ENCODE data around the genes GALNT16, PLEKHD1, SLC10A1 and ADAM20.

DNA sequence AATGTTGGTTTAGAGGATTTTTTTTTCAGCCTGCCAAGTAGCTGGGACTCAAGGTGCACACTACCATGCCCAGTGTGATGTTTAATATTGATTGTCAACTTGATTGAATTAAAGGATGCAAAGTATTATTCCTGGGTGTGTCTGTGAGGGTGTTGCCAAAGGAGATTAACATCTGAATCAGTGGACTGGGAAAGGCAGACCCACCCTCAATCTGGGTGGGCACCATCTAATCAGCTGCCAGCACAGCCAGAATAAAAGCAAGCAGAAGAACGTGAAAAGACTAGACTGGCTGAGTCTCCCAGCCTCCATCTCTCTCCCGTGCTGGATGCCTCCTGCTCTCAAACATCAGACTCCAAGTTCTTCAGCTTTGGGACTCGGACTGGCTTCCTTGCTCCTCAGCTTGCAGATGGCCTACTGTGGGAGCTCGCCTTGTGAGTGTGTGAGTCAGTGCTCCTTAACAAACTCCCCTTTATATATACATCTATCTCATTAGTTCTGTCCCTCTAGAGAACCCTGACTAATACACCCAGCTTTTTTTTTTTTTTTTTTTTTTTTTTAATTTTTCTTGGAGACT lies 47.0 kb downstream of the ACTN1 start:
- CAGE, long polyA plus RNA = no peak
- RRBS = no CpG with 5 or more reads among the region's 4 CpGs

DNA sequence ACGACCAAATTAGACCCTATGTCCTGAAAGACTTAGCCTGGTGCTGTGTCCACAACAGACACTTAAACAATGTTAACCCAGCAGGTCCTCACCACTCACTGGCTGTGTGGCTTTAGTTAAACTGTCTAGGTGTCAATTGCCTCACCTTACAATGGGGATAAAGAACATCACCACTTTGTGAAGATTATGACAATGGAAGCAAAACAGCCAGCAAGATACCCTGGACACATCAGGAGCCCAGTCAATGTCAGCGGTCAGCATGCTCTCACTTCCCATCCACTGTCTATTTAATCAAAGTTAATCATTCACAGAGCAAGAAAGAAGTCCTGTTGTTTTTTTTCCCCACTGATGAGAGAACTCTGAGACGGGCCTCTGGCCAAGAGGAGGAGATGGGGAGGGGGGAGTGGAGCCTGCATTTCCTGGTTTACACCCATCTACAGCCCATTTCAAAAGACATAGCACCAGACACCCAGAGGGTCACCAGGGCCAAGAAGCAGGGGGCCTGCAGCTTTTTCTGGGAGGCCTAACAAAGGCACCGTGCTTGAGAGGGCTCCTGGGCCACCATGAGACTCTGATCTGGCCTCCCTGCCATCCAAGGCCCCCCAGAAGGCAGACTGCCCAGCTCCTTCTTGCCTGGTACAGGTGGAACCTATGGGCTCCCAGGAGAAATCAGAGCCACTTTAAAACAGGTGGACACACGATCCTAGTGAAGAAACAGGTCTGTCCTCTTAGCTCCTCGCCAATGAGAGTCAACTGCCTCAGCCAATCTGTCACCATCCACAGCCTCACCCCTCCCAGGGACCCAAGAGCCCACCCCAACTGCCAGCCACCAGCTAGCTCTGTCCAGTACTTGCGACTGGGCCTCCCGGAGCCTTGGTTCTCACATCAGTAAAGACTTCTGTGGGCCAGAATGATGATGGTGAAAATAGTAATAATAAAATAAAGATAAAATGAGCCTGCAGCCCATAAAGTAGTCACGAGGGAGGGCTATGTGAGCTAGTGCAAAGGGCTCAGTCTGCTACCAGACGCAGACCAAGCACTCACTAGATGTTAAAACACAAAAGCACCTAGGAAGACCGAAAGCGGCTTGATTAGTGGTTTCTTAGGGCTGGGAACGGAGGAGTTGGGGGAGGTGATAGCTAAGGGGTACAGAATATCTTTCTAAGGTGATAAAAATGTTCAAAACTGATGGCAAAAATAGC lies 40.2 kb downstream of the ACTN1 start:
- CAGE, long polyA plus RNA = no peak
- RRBS = no CpG with 5 or more reads among the region's 13 CpGs

- CAGE, long polyA plus RNA = no peak
- RRBS = no CpG with 5 or more reads among the region's 10 CpGs
Observed at GRCh38 chr14:68939838-68940455, 39.2 kb downstream of the ACTN1 start.

- CAGE, long polyA plus RNA = no peak
- RRBS = no CpG with 5 or more reads among the region's 4 CpGs
Observed at GRCh38 chr14:69154791-69155189, 1.9 kb upstream of the DCAF5 start.

DNA sequence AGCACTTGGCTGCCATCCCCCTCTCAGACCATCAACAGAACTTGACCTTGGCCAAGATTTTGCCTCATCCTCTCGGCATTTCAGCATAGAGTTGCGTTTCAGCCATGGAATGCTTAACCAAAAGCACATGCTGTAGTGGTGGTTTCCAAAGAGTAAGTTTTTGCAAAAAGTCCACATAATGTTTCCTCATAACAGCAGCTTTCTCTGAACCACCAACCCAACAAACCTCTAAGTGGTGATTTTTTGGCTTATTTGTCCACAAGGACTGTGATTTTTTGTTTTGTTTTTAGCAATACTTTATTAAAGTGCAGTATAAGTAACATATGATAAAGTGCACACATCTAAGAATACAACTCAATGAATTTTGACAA lies 12.1 kb upstream of the GALNT16 start:
- CAGE, long polyA plus RNA = no peak
- RRBS = no CpG with 5 or more reads among the region's 2 CpGs

DNA sequence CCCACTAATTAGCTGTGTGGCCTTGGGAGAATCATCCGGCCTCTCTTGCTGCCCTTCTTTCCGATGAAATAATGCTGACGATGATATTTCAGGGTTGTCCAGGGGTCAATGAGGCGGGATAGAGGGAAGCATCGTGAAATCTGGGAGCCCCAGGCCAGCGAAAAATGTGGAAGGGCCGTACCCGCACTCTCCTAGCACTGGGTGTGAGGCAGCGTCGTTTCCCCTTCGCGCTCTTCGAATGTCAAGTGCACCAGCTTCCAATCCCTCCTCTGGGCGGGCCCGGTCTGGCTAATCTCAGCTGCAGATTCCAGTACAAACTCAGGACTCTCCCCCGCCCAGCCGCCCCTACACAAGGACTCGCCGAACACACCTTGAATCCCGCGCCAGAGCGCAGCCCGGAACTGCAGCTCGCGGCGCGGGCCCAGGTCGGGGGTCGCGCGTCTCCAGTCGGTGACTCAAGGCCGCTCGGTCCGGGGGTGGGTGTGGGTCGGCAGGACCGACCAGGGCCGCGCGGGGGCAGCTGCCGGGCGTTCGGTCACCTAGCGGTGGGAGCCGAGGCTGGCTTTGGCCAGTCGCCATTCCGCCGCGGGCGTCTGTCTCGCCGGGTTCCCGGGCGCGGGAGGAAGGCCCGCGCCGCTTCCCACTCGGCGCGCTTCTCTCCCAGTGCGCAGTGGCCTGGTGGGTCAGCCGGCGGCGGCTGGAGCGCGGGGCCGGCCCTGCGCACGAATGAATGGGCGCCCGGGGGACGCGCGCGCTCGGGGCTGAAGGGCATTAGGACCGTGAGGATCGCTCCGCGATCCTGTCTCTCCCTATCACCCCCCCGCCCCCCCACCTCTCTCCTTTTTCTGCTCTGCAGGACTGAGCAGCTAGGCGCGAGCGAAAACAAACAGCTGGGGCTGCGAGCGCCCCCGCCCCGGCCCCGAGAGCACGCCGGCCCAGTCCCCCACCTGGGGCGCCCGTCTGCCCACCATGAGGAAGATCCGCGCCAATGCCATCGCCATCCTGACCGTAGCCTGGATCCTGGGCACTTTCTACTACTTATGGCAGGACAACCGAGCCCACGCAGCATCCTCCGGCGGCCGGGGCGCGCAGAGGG lies at the start of gene GALNT16:
GALNT16 (plus strand) TSS at position 837 of the 1,096 bp plus-strand sequence.
- CAGE, long polyA plus RNA = no peak
- RRBS = 2% methylated on average over 42 of the region's 105 CpGs

GRCh38 chr14:69384740-69385687 lies 13.1 kb downstream of the ERH start:
- CAGE, long polyA plus RNA = no peak
- RRBS = no CpG with 5 or more reads among the region's 1 CpG

DNA sequence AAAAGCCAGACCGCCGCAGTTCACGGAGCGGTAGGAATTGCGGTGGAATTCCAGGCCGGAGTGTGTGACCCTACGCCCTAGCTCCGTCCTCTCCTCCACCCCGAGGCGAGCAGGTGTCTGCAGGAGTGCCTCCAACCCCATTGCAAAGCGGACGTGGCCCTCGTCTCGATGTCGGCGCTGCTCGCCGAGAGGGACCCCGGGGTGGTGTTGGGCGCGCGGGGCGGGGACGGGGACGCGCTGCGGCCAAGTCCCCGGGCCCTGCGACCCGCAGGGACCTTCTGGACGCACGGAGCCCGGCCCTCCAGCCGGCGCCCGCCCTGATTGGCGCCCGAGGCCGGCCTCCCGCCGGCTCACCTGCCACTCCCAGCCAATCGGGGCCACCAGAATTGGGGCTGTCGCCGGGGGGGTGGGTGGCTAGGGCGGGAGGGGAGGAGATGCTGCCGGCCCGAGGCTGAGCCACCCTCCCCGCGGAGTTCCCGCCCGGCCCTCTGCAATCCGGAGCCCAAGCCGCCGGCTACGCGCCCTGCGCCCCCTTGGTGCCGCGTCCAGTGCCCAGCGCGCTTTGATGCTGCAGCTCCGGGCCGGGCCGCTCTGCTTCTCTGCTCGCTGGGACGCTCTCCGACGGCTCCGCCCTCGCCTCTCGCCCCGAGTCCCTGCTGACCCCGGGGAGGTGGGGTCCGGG lies at the start of gene PLEKHD1:
PLEKHD1 (plus strand) TSS at position 470 of the 682 bp plus-strand sequence.
- CAGE, long polyA plus RNA = no peak
- RRBS = 3% methylated on average over 43 of the region's 74 CpGs

DNA sequence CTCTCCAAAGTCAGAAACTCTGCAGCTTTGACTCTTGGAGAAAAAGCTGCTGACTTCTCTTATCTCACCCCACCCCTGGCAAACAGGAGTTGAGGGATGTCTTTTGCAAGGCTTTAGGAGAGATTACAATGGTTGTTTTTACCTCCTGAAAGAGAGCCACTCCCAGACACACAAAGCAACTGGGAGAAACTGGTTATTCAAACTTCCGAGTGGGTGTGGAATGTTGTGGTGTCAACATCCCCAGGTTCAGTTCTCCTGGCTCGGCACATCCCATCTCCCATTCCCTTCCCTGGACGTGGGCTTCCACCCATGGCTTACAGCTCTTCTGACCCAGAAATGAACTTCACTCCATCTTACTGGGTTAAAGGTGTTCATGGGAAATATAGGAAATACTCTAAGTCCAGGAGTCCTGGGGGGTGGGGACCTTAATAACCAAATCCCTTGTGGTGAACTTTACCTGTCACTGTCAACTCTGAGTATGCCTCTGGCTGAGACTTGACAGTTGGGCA lies 42.0 kb downstream of the CCDC177 start:
- CAGE, long polyA plus RNA = no peak
- RRBS = no CpG with 5 or more reads among the region's 3 CpGs

GRCh38 chr14:69592871-69593586 lies 18.4 kb upstream of the CCDC177 start:
- CAGE, long polyA plus RNA = no peak
- RRBS = no CpG with 5 or more reads among the region's 6 CpGs

GRCh38 chr14:69611074-69611265 lies 426 bp upstream of the SUSD6 start:
- CAGE, long polyA plus RNA = no peak
- RRBS = no CpG with 5 or more reads among the region's 5 CpGs

- CAGE, long polyA plus RNA = no peak
- RRBS = no CpG with 5 or more reads among the region's 3 CpGs
Observed at GRCh38 chr14:69614473-69615064, 3.2 kb downstream of the SUSD6 start.

- CAGE, long polyA plus RNA = no peak
- RRBS = no CpG with 5 or more reads among the region's 6 CpGs
Observed at GRCh38 chr14:69619926-69620518, 8.6 kb downstream of the SUSD6 start.

- CAGE, long polyA plus RNA = no peak
- RRBS = no CpG with 5 or more reads among the region's 14 CpGs
Observed at GRCh38 chr14:69625293-69626237, 14.2 kb downstream of the SUSD6 start.

- CAGE, long polyA plus RNA = no peak
- RRBS = no CpG with 5 or more reads among the region's 7 CpGs
Observed at GRCh38 chr14:69772729-69773796, 6.1 kb downstream of the SRSF5 start.

DNA sequence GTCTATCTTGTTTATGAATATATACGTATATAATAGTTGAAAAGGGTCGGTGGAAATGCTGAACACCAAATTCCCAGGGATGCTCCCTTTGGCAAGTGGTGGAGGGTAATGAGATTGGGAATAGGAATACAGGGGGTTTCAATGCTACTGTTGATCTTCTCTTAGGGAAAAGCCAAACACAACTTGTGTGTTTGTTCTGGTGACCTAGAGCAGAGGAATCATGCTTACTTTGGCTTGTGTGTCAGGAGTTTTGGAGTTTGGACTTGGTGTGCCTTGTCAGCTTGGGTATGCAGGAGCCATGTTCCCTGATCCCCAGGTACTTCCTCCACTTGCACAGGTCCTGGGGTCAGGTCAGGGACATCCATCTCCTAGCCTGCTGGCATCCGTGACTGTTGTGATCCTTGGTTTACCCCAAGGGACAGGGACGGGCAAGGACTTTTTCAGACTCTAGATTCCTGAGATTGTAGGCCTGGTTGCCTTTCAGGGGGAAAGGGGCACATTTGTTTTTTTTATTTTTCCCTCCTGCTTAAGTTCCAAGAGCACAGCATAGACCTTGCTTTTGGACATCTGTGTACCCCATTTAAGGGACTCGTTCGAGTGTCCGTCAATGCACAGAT lies 4.0 kb downstream of the SLC10A1 start:
- CAGE, long polyA plus RNA = no peak
- RRBS = no CpG with 5 or more reads among the region's 7 CpGs

- CAGE, long polyA plus RNA = no peak
- RRBS = no CpG with 5 or more reads among the region's 6 CpGs
Observed at GRCh38 chr14:69797083-69797487, at the start of gene SLC10A1. TSS of gene SLC10A1 (minus strand) at chr14:69797241.

DNA sequence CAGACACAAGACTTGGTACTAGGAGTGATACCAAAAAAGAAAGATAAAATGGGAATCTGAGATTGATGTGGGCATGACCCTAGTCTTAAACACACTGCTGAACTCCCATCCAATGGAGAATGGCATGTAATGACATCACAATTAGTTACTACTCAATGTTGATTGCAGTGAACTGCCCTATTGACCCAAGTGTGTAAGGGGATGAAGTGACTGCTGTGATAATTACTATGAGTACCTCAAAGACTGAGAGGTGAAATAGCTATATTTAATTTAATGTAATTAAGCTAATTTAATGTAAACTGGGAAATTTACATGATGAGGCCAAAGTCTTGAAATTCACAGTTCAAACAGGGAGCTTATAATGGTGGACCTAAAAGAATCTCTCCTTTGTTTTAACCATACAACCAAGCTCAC lies at the start of gene ADAM20:
ADAM20 (minus strand) TSS at position 96 of the 414 bp plus-strand sequence.
- CAGE, long polyA plus RNA = no peak

DNA sequence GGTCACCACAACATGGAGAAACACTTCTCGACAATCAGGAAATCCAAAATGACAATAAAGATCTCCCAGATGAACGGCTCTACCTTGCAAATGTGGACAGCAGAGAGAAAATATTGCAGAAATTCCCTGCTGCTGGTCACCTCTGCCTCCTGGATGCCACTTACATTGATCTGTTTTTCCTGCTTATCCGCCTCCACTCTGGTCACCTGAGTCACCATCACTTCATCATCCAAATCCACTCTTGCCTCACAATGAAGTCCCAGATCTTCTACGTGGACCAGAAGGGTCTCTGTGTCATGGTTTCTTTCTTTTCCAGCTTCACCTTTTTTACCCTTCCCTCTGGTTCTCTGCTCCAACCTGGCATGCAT lies 21.1 kb downstream of the TTC9 start:
- CAGE, long polyA plus RNA = no peak
- RRBS = no CpG with 5 or more reads among the region's 4 CpGs

DNA sequence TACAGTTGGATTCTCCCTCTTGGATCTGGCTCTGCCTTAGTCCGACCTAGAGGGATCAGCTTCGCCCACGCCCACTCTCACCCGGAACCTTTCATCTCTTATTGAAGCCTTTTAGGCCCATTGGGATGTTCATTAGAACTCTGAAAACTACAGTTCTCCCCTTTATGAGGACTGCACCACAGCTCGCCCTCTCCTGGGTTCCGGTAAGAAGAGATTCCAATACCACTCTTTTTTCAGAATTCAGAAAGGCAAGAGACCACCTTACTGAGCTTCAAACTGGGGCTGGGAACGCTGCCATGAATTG lies 728 bp upstream of the MAP3K9 start:
- CAGE, long polyA plus RNA = no peak
- RRBS = 26% methylated on average over 5 of the region's 7 CpGs